ENCODE measurements around a stretch of chr14.

DNA sequence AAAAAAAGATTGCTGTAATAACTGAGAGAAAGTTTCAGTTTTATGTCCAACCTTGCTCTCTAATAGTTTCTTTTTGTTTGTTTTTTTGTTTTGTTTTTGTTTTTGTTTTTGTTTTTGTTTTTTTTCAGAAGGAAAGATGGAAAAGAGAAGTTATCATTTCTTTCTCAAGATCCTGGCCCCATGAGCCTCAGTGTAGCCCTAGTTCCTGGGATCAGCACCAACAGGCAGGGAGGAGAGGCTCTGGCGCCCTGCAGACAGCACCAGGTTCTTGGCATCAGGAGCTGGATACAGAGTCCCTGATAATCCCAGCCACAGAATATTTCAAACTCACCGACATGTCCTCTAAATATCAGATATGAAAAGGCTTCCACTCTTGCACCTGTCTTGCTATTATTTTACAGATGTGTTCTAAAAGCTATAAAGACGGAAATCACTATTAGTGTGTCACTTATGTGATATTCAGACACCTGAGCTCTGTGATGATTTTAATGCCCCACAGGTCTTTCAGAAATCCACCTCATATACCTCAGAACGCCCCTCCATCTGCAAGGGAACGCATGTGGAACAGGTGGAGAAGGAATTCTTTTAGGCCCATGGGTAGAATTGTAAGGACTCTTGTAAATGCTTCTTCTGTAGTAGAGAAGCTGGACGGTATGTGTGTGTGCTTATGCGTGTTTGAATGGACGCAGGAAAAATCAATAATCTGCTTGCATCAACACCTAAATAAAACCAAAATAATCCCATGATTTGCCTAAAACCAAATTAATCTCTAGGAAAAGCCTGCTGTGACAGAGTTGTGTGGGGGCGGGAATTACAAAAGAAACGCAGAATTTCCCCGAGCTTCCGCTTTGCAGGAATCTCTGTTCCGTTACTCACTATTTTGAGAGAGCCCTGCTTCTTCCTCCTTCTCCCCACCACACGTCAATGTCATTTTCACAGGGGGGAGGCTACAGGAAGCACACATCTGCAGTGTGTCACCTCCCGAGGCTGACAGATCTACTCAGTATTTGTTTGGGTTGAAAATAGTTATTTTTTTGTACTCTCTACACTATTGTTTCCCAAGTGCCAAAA, 52.4 kb downstream of the FOXN3 start:
- PRO-cap = bidirectional peak, plus-strand start at position 930 of the sequence, minus-strand start at position 926 of the sequence

DNA sequence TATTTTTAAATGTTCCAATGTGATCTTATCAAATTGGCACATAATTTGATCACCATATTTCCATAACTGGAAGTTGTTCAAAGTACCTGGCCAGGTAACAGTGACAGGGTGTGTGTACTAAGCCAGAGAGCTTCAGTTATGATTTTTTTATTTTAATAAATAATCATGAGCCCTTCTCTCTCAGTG, 50.2 kb downstream of the FOXN3 start:
- PRO-cap = no peak

GRCh38 chr14:89541639-89542012, 124.6 kb upstream of the FOXN3 start:
- PRO-cap = no peak

DNA sequence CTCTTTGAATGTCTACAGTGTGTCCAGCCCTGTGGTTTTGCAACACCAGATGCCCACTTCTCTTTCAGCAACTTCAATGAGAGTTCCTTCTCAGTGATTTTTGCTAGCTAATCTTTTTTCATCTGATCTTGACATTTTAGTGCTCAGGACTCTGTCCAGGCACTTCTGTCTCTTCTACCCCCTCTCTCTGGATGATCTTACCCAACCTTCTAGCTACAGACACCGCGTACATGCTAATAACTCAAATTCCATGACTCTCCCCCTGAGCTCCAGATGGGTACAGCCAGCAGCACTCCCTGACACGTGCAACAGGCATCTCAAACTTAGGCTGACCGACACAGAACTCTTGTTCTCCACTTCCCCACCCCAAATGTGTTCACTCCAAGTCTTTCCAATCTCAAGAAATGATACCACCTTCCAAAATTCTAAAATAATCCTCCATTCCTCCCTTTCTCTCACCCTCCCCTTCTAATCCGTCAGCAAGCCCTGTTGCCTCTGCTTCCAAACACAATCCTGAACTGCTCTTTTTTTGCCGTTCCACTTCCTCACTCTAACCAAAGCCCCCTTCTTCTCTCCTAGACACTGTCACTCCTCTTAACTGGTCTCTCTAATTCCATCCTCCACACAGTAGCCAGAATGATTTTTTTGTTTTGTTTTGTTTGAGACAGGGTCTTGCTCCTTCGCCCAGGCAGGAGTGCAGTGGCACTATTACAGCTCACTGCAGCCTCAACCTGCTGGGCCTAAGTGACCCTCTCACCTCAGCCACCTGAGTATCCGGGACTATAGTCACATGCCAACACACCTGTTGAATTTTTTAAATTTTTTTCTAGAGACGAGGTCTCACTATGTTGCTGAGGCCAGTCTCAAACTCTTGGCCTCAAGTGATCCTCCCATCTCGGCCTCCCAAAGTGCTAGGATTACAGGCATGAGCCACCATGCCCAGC, 161.4 kb upstream of the FOXN3 start:
- PRO-cap = no peak

DNA sequence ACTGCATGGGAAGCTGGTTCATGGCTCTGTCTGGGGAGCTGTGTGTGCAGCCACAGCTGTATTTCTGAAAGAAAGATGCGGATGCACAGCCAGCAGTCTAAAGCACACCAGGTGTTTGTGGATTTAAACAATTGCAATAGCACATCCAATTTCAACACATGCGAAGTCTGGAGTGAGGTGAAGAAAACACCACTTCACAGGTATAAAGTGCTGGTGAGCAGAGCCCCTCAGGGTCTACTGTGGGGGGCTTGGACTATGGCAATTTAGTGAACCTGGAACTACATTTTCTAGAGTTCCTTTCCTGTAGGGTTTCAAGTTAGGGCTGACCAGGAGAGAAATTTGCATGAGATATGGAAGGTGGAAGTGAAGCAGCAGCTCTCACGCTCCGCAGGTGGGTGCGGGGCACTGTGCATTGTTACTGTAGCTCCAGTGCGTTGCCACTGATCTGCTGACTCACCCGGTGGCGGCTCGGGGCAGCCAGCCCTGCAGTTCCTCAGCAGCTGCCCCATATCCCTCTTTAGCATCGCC, 181.1 kb downstream of the EFCAB11 start:
- PRO-cap = unidirectional peak, plus-strand start at position 451 of the sequence

DNA sequence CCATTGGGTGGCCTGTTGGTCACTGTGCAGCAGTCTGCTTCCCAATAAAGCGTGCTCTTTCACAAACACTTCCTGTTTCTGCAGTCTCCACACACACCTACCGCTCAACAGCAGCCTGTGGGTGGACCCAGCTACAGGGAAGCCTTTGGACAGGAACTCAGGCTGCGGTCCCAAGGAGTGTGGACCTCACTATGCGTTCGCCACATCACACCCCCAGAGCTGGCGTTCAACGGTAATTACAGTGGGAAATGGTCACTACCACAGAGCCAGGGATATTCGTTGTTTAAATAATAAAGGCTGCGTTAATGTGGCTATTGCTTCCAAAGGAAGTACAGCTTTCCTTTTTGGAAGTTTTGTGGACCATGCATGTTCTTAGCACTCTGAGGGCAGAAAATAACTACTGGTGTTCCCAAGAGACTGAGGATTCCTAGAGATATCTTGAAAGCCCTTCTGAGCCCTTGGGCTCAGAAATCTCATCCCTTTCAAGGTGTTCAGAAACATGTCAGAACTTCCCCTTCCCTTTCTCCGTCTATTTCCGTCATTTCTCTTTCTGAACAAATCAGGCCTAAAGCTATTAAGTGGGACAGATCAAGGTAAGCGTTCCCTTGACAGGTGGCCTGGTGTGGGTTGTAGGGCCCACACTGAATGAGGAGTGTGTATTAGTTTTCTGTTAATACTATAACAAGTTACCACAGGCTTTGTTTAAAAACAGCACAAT, 16.4 kb downstream of the PSMC1 start:
- PRO-cap = no peak

DNA sequence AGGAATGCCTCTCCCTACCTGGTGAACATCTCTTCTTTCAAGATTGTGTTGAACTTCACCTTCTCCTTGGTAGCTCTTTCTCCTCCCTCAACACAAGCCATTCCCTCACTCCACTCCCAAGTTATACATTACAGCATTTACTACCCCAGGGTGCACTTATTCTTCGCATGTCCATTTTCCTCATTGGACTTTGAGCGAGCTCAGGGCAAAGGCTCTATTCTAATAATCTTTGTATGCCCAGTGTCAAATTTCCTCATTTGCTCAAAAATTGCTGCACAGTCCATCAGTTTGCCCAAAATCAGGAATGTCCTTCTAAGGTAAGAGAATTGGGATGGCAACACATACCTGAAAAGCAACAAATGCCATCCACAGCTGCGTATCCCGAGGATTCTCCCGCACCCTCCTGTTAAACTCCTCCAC, 28.1 kb downstream of the NRDE2 start:
- PRO-cap = no peak

DNA sequence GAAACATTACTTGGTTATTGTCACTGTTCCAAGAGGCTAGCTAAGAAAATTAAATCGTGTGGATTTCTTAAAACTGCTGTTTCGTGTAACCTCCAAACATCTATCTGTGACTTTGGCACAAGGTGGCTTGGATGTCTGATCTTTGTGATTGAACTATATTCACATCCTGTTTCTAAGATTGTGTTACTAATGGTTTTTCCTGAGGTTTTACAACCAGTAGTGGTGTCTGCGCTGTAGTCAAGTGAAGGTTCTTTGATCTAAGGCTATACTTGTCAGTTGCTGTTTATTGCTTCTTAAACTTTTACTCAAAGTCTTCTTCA, 12.4 kb upstream of the CALM1 start:
- PRO-cap = no peak

DNA sequence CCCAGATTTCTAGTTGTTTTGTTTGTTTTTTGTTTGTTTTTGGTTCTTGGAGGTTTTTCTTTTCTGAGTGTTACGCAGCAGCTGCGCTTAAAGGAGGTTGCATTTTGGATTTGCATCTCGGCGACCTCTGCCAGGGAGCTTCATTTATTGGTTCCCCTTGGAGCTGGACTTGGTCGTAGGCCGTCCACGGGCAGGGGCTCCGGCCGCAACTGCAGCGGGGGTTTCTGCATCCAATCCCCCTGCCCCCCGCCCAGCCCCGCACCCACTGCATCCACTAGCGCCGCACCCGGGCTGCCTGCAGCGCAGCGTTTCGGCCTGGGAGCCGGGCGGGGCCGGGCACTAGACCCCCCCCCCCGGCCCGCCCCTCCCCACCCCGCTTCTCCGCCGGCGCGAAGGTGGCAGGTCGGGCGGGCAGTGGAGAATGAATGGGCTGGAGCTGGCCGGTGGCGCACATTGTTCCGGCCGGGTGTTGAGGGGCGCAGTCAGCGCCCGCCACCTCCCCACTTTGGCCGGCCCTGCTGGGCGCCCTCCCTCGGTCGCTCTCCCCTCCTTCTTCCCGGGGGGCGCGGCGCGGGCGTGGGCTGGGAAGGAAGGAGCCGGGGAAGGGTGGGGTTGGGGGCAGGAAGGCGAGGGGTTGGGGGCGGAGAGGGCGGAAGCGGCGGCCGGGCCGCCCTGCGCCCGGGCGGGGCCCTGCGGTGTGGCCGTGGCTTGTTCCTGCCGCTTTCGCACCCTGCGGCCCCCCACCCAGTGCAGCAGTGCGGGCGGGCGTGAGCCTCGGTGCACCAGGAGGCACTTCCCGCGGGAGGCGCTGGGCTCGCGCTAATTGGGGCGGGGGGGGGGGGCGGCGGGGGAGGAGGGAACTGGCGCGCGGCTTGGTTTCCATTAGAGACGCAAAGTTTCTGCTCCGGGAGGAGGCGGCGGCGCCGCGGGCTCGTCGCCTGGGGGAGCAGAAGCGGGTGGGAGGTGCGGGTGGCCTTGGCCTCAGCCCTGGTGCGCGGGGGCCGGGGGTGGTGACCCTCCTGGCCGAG, 768 bp downstream of the CALM1 start:
- PRO-cap = bidirectional peak, plus-strand start at position 453 of the sequence, minus-strand start at position 427 of the sequence; bidirectional peak, plus-strand start at position 885 of the sequence, minus-strand start at position 749 of the sequence

GRCh38 chr14:90405287-90406182, 8.7 kb downstream of the CALM1 start:
- PRO-cap = no peak

DNA sequence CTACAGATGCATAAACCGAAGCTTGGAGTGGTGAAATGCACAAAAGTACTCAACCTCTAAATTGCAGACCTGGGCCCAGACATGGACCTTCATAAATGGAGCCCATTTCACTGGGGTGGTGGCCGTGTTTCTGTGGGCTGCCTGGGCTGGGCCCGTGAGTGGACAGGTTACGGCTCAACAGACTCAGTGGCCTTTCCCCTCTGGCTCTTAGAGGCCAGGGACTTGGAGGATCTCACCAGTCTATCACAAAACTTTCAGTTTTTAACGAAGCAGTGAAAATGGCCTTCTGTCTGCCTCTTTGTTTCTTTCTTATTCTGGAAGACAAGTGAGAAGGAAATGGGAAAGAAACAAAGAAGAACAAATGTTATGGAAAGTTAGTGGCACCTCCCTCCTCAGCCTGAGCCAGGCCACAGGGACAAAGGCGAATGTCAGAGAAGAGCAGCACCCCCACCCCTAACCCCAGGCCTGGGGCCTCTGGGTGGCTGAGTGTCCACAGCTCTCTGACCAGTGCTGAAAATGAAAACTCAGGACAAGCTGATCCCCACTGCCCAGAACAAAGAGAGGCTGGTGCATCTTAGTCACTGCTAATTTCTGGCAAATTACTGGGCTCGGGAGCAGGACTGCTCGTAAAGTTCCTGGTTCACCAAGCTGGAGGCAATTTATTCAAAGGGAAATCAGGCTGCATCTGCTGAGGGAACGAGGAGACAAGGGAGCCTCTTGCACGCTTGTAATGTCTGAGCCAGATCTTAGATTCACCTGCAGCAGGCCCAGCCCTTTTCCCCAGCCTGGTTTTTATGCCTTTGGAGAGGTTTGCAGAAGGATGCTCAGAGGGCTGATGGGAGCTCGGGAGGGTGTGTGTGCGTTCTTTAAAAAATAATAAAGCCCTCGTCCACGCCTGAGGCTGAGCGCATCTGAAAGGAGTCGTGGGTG, 43.1 kb downstream of the CALM1 start:
- PRO-cap = no peak

- PRO-cap = no peak
These were observed 115.8 kb downstream of the CALM1 start for GRCh38 chr14:90512543-90513140.

- PRO-cap = no peak
These were observed 120.8 kb downstream of the CALM1 start for GRCh38 chr14:90517694-90517946.

GRCh38 chr14:90628698-90629065, 187.5 kb downstream of the TTC7B start:
- PRO-cap = bidirectional peak, plus-strand start at chr14:90628849, minus-strand start at chr14:90628764

- PRO-cap = bidirectional peak, plus-strand start at chr14:90642663, minus-strand start at chr14:90642547
These were observed 173.8 kb downstream of the TTC7B start for GRCh38 chr14:90642124-90643069.

DNA sequence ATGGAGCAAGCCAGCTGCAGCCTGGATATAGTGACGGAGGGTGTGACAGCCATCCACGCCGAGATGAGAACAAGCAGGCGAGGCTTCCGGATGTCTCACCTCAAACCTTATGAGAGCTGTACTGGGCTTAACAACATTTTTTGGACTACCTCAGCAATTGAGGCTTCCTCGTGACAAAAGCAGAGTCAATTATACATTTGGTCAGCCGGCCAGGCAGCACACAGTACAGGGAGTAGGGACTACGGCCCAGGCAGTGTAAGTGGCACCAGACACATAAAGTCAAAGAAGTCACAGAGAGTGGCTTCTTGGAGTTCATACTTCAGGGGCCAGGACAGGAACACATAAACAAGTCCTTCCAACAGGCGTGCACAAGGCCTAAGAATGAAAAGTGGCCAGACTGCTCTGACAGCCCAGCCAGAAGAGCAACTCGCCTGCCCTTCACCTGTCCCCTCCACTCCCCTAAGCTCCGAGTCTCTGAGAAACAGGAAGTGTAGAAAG, 115.1 kb downstream of the TTC7B start:
- PRO-cap = no peak

DNA sequence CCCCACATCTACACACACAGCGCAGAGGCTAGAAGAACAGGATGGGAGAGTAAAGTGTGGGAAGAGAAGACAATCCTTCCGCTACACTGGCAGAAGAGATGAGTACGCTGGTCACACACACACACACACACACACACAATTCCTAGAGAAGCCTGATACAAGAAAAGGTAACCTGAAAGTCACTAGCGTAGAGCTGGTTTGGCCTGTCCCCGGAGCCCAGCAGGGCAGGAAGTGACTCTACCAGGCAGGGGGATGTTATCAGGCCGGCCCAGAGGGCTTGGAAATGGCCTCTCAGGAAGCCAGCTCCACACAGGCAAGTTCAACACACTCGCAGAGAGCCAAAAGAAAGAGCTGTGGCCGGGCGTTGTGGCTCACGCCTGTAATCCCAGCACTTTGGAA, 12.5 kb downstream of the TTC7B start:
- PRO-cap = bidirectional peak, plus-strand start at position 333 of the sequence, minus-strand start at position 233 of the sequence

DNA sequence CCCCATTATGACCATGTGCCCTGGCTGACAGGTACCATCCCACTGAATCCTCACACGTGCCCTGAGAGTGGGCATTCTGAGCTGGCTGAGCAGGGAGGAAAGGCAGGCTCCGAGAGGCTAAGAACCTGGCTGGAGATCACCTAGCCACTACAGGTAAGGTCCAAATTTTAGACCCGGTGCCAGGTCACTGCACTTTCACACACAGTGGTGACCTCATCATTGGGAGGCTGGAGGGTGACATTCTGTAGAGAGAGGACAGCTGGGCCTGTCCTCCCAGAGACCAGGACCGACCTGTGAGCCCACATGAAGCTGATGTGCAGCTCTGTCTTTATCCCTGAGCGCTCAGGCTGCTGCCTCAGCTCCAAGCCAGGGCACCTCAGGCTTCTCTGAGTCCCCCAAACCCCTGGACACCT, 4.2 kb downstream of the TTC7B start:
- PRO-cap = no peak

- PRO-cap = no peak
These were observed 12.0 kb downstream of the DGLUCY start for GRCh38 chr14:91125675-91126407.

GRCh38 chr14:91154721-91155320, 40.9 kb downstream of the DGLUCY start:
- PRO-cap = no peak